Metastatic Breast Carcinoma in the Ovary (tissue), 3 donors: ENCODE results near the gene ZBTB11.

GRCh38 chr3:101530465-101531039, 17.5 kb upstream of the SENP7 start:
- PRO-cap, 3 experiments = no peak in any of the 3 experiments

GRCh38 chr3:101676989-101677623, at the start of gene ZBTB11:
Gene ZBTB11, minus strand, starts transcription at chr3:101677132.
- PRO-cap, 3 experiments = peak in 3 of 3 experiments; most common plus-strand start chr3:101677290 (in 2); most common minus-strand start chr3:101677132 (in 3)

DNA sequence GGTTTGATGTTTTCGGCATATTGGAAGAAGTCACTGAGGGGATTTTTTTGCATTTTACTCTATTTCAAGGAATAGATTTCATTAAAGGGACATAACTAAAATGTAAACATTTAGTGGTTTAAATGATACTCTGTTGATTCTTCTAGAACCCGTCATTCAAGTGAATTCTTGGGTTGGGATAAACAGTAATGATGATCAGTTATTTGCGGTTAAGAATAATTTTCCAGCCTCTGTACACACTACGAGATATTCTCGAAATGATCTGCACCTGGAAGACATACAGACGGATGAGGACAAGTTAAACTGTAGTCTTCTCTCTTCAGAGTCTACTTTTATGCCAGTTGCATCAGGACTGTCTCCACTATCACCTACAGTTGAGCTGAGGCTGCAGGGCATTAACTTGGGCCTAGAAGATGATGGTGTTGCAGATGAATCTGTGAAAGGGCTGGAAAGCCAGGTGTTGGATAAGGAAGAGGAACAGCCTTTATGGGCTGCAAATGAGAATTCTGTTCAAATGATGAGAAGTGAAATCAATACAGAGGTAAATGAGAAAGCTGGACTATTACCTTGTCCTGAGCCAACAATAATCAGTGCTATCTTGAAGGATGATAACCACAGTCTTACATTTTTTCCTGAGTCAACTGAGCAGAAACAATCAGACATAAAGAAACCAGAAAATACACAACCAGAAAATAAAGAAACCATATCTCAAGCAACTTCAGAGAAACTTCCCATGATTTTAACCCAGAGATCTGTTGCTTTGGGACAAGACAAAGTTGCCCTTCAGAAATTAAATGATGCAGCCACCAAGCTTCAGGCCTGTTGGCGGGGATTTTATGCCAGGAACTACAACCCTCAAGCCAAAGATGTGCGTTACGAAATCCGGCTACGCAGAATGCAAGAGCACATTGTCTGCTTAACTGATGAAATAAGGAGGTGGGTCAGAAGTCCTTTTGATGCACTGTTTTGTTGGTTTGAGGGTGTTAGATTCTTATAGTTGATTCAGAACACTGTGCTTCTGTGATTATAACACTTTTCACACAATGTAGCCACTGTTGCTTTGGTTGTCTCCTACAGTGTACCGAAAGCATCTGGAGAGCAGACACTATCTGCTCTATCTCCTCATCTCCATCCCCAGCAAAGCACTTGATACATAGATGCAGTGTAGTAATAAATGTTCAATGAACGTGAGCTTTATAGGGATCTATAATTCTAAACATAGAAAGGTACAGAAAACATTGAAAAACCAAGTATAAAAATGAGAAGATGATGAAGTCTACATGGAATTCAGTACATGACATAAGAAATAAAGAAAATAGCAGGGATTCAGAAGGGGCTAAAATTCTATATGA, 21.0 kb upstream of the NXPE3 start:
- PRO-cap, 3 experiments = no peak in any of the 3 experiments

- PRO-cap, 3 experiments = no peak in any of the 3 experiments
Measured at GRCh38 chr3:101852819-101853019, 3.4 kb downstream of the NFKBIZ start.

- PRO-cap, 3 experiments = no peak in any of the 3 experiments
Measured at GRCh38 chr3:101854381-101855231, 5.3 kb downstream of the NFKBIZ start.

GRCh38 chr3:101864430-101864899, 15.2 kb downstream of the NFKBIZ start:
- PRO-cap, 3 experiments = no peak in any of the 3 experiments

GRCh38 chr3:101963910-101964290, 114.6 kb downstream of the NFKBIZ start:
- PRO-cap, 3 experiments = no peak in any of the 3 experiments

- PRO-cap, 3 experiments = no peak in any of the 3 experiments
Measured at GRCh38 chr3:102057915-102058241, 208.6 kb downstream of the NFKBIZ start.

- PRO-cap, 3 experiments = no peak in any of the 3 experiments
Measured at GRCh38 chr3:102085711-102086093, 236.4 kb downstream of the NFKBIZ start.

GRCh38 chr3:102114272-102114591, 264.9 kb downstream of the NFKBIZ start:
- PRO-cap, 3 experiments = no peak in any of the 3 experiments

DNA sequence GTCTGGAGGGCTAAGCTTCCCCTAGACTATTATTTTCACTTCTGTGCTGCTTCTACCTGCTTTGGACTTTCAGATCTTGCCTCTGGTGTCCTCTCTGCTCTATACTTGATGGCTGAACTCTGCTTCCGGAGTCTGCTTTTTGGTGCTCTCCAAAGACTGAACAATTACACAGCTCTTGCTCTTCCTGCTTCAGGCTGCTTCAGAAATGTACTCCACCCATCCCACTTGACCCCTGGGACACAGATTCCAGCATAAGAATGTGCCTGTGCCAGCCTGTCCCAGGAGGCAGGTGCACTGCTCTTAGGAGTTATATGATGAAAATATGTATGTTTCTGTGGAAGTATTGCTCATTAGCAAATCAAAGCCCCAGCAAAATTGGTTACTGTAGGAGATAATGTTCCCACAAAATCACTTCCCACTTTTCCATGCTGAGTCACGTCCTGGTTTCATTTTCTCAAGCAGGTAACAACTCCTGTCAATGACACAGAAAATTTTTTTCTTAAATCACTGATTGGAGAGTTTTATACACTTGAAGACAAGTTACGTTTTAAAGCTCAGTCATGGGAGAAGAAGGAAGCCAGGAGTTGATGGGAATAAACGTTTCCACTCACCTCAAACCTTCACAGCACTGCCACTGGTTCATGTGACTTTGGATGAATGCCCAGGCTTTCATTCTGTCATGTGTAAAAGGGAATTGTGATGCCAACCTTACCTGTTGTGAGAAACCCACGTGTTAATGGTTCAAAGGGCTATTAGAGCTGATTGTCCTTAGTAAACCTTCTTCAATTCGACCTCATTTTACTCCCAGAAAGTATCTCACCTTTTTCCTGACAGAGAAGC, 239.4 kb upstream of the ZPLD1 start:
- PRO-cap, 3 experiments = no peak in any of the 3 experiments

GRCh38 chr3:102587081-102587631, 152.3 kb downstream of the ZPLD1 start:
- PRO-cap, 3 experiments = no peak in any of the 3 experiments

DNA sequence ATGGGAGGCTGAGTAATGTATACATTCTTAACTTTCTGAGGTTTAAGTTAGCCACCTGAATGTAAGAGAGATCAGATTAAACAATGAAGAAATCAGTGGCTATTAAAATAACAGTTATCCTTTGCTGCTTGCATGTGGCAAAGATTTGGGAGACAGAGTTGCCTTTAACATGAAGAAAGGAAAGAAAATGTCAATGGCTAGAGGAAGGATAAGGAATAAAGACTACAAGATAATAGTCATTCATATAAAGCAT, 330.0 kb downstream of the ZPLD1 start:
- PRO-cap, 3 experiments = no peak in any of the 3 experiments

DNA sequence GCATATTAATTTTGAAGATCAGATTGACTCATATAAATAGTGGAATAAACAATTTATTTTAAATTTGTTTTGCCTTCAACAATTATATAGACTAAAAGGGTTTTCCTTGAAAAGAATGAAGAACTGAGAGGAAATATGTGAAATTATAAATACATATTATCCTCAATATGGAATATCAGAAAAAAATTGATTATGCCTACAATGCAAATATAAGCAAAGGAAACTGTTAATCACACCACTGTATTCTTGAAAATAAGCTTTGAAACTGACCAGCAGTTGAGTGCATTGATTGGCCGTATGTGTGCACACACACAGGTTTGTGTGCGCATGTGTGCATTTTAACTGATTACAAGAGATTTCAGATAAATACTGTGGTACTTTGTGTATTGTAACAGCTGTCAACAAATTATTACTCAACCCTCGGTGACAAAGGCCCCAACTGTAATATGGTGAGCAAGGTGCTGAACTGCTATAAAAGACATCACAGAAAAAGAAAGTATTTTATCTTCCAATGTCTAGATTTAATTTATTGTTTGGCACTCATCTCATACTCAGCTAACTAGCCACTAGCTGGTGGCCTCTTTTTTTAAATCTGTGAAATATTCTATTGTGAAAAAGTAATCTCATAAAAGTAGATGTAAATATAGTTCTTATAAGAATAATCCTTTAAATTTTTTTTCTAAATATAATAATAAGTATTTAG, 1238.9 kb upstream of the ALCAM start:
- PRO-cap, 3 experiments = no peak in any of the 3 experiments

GRCh38 chr3:104522071-104522628, 844.6 kb upstream of the ALCAM start:
- PRO-cap, 3 experiments = no peak in any of the 3 experiments

- PRO-cap, 3 experiments = no peak in any of the 3 experiments
Measured at GRCh38 chr3:104676132-104676650, 690.5 kb upstream of the ALCAM start.

GRCh38 chr3:104909193-104909702, 457.5 kb upstream of the ALCAM start:
- PRO-cap, 3 experiments = no peak in any of the 3 experiments

- PRO-cap, 3 experiments = no peak in any of the 3 experiments
Measured at GRCh38 chr3:105365624-105365968, 1.1 kb upstream of the ALCAM start.

DNA sequence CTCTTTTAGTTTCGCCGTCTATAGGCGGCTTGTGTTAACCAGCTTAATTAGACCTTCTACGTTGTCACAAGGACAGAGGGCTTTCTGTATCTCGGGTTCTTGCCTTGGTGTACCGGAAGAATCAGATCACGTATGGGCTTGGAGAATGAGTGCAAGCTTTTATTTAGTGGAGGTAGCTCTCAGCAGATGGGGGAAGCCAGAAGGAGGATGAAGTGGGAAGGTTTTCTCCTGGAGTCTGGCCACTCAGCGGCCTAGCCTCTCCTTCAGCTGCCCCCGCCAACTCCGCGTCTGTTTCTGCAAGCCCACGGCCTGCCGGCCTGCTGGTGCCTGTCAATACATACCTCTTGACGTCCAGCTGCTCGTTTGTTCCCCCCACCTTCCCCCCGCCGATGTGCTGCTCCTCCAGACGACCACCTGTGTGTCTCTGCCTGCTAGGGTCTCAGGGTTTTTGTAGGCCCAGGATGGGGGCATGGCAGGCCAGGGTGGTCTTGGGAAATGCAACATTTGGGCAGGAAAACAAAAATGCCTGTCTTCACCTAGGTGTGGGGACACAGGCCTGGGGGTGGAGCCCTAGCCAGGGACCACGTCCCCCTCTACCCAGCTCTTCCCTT, 137.7 kb downstream of the ALCAM start:
- PRO-cap, 3 experiments = no peak in any of the 3 experiments

GRCh38 chr3:105569992-105570660, 203.4 kb downstream of the ALCAM start:
- PRO-cap, 3 experiments = no peak in any of the 3 experiments